Placental epithelial cell (primary cell): Measurements from ENCODE around the genes TMEM184C and IQCM.

DNA sequence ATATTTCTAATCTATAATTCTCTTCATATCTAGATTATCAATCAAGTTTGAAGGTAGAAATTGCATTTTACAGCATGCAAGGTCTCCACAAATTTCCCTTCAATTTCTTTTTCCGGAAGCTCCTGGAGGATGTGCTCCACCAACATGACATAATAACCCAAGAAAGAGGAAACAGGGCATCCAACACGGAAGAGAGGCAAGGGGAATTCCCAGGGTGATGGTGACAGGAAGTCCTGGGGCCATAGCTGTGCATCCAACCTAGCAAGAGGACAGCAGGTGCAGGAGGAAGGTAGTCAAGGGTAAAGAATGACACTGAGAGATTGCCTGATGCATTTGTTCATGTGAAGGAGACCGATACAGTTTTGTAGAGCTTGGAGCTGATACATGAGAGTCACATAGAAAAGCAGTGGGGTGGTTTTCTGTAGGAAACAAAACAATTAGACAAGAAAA, 115.7 kb upstream of the LSM6 start:
- CAGE, long polyA plus RNA, result no peak

- CAGE, long polyA plus RNA, result no peak
Measured at GRCh38 chr4:146407396-146408586, 113.9 kb downstream of the SLC10A7 start.

DNA sequence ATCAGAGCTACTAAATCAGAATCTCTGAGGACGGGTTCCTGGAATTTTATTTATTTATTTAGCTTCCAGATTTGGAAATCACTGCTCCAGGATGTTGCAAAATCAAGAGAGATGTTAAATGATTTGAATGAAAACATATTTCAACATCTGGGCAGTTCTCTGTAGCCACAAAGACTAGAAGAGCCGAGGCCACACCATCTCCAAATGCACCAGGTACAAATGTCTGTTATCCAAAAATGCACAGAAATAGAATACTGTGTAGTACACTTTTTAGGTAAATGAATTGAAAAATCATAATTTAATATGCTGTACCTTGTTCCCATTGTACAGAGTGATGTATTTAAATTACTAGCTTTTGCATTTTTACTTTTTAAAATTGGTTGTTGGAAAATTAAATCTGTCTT, 151.1 kb upstream of the TTC29 start:
- CAGE, long polyA plus RNA, result no peak

GRCh38 chr4:147117267-147117804, 171.7 kb upstream of the TTC29 start:
- CAGE, long polyA plus RNA, result no peak

- CAGE, long polyA plus RNA, result no peak
Measured at GRCh38 chr4:147617040-147618156, at the start of gene TMEM184C. TMEM184C (plus strand) TSS chr4:147617397.

GRCh38 chr4:148023851-148024189, 291.9 kb downstream of the ARHGAP10 start:
- CAGE, long polyA plus RNA, result no peak

DNA sequence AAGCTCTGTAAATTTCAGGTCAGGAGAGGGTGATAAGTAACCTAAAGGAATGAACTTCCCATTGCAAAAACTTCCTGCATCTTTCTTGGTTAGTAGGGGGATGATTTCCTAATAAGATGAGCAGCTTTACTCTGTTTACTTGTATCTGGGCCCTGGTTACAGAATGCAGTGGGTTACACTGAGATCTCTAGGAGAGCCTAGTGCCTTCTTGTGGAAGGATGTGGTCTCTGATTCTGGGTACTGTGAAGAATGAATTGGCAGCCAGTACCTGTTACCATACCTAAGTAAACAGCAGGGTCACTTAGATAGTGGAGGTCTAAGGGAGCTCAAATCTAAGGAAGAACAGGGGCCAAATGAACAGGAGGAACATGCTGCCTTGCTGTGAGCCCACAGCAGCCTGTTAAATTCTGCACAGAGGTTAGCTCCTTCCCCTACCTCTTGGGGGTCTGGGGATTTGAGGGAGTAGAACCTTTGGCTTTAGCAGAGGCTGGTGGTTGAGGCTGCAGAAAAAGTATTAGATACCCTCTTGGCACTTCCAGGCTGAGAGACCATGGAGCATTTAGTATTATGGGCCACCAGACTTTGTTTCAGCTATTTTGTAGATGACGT, 320.7 kb downstream of the ARHGAP10 start:
- CAGE, long polyA plus RNA, result no peak

DNA sequence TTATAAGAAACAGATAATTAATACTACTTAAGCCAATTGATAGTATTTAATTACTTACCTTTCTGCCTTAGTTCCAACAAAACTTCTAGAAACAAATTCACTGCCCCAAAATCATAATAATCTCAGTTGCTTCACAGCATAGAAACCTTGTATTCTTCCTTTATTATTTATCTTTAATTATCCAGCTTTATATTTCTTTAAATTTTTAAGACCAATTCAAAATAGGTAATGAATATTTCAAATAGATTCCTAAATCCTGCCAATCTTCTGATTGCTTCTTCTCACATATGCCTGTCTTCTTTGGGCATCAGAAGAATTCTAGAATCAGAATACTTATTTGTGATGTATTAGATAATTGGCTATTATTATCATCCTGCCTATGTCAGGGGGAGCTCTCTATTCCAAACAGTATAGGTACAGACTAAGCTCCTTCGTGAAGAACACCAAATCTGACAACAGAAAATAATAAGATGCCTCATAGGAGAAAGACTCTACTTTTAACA, at the start of gene IQCM:
Gene IQCM, minus strand, starts transcription at position 302 of the 503 bp plus-strand sequence.
- CAGE, long polyA plus RNA, result no peak

DNA sequence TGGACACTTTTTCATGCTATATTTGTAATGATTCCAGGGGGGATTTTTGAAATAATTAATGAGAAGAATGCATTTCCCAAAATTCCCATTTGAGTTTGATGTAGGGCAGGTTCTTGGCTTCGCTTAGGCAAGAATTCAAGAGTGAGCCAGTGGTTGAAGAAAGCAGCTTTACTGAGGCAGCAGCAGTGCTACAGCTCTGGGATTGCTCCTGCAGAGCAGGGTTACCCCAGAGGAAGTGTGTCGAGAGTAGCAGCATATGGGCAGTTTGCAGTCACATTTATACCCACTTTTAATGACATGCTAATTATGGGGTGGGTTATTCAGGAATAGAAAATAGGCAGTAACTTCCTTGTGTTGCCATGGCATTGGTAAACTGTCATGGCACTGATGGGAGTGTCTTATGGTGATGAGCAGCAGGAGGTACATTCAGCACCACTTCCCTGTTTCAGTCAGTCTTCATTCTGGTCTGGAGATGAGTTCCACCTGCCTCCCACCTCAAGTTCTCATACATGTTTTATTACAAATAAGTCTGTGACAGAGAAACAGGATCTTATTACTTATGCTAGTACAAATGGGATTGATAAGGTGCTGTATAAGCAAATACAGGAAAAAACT, 38.5 kb upstream of the DCLK2 start:
- CAGE, long polyA plus RNA, result no peak

DNA sequence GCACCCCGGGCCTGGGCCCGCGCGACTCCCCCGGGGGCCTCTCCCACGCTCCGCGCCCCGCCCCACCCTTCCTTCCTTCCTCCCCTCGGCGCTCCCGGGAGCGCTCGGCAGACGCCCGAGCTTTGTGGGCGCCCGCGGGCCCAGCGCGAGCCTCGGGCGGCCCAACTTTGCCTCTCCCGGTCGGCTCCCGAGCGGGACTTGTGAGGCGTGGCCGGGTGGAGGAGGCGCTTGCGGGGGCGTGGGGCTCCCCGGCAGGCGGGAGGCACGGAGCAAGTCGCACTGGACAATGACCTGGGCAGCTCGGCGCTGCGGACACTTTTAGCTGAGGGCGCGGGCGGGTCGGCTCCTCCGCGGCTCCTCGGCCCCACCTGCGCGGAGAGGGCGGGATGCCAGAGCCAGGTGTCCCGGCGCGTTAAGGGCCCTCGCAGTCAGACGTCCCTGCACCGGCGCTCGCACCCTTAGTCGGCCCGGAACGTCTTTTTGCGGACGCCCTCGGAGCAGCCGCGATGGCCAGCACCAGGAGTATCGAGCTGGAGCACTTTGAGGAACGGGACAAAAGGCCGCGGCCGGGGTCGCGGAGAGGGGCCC, 371 bp downstream of the DCLK2 start:
- CAGE, long polyA plus RNA, result no peak

GRCh38 chr4:150395976-150396501, 185.9 kb upstream of the MAB21L2 start:
- CAGE, long polyA plus RNA, result no peak

- CAGE, long polyA plus RNA, result no peak
Measured at GRCh38 chr4:150771859-150772506, 190.0 kb downstream of the MAB21L2 start.

DNA sequence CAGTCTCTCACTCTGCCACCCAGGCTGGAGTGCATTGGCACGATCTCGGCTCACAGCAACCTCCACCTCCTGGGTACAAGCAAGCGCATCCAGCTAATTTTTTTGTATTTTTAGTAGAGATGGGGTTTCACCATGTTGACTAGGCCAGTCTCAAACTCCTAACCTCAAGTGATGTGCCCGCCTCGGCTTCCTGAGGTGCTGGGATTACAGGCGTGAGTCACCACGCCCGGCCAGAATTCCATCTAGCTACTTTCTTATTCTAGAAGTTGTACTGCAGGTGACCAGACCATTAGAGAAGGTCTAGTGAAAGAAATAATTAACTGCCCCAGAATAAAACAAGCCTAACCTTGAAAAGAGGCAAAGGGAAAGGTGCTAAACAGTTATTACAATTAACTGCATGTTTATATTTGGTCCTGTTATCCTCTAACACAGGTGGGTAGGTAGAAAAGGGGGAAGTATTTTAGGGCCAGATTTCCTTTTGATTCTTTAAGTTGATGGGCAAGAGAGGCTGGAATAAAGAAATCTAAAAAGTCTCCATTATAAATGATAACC, 2.2 kb downstream of the LRBA start:
- CAGE, long polyA plus RNA, result no peak

DNA sequence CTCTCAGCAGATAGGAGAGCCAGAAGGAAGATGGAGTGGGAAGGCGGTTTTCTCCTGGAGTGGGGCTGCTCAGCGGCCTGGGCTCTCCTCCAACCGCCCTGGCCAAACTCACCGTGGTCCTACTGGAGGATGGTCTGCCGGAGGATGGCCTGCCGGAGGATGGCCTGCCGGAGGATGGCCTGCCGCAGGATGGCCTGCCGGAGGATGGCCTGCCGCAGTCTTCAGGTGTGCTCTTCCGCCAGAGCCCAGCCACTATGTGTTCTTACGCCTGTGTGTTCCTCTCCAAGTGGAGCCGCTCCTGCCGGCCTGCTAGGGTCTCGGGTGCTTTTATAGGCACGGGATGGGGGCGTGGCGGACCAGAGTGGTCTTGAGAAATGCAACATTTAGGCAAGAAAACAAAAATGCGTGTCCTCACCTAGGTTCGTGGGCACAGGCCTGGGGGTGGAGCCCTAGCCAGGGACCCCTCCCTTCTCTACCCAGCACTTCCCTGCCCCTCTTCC, 34.2 kb upstream of the LRBA start:
- CAGE, long polyA plus RNA, result no peak

DNA sequence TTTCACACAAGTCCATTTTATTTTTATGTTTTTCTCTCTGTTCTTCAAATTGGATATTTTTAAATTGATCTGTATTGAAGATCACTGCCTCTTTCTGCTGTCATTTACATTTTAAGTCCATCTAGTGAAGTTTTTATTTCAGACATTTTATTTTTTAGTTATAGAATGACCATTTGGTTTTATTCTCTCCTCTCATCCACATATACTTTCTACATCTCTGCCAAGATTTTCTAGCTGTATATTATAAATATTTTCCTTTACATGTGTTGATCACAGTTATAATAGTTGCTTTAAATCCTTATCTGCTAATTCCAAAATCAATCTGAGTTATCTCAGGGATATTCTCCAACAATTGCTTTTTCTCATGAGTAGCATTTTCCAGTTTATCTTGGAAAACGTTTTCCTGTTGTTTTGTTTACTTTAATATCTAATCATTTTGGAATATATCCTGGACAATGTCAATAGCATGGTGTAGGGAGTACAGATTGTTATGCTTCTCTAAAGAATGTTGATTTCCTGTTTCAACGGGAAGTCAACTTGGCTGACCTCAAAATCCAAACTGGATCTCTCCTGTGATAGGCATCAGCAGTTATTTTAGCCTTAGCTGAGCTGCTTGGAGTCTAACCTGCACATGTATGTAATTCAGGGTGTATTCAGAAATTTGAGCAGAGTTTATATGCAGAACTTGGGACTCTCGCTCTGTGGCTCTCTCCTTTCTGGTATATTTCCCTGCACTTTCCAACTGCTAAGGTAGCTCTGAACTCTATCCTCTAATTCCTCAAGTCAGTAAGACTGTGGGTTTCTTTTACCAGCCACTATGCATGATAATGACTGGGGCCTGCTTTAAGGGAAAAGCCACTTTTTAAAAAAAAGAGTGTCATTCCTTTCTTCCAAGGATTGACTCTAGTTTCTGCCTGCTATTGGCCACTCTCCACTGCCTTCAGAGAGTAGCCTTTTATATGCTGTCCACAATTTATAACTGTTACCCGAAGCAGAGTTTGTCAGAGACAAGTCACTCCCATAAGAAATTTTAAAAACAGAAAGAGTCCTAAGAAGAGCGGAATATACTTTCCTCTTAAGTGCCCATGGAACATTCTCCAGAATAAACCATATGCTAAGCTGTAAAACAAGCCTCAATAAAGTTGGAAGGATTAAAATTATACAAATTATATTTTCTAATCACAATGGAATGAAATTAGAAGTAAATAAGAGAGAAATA, 7.7 kb downstream of the PRSS48 start:
- CAGE, long polyA plus RNA, result no peak

DNA sequence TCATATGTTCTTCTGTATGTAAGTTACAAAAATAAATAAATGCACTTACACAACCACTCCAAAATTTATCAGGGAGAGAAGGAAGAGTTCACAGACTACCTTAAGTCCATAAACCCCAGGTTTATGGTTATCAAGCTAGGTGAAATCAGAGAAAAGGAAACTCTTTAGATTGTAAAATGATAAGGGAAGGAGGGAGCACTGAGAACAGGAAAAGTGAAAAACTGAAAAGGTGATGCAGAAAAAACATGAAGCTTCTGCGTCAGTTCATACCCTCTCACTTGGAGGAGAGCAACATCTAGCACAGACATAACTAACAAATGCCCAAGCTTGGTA, 2.3 kb downstream of the SH3D19 start:
- CAGE, long polyA plus RNA, result no peak

GRCh38 chr4:151781851-151782175, 21.0 kb upstream of the GATB start:
- CAGE, long polyA plus RNA, result no peak

- CAGE, long polyA plus RNA, result no peak
Measured at GRCh38 chr4:152072626-152073134, 311.9 kb upstream of the GATB start.

DNA sequence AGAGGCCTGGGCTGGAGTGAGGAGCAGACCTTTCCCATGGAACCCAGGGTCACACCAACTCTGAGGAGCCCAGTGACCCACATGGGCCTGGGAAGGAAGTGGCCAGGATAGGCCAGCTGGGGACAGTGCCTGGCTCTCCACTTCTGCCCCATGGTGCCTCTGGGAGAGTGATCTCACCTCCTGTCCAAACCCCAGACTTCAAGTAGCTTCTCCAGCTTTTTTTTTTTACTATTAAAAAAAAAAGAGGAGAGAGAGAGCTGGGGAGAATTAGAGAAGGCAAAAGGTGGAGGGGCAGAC, 311.9 kb downstream of the FBXW7 start:
- CAGE, long polyA plus RNA, result no peak

DNA sequence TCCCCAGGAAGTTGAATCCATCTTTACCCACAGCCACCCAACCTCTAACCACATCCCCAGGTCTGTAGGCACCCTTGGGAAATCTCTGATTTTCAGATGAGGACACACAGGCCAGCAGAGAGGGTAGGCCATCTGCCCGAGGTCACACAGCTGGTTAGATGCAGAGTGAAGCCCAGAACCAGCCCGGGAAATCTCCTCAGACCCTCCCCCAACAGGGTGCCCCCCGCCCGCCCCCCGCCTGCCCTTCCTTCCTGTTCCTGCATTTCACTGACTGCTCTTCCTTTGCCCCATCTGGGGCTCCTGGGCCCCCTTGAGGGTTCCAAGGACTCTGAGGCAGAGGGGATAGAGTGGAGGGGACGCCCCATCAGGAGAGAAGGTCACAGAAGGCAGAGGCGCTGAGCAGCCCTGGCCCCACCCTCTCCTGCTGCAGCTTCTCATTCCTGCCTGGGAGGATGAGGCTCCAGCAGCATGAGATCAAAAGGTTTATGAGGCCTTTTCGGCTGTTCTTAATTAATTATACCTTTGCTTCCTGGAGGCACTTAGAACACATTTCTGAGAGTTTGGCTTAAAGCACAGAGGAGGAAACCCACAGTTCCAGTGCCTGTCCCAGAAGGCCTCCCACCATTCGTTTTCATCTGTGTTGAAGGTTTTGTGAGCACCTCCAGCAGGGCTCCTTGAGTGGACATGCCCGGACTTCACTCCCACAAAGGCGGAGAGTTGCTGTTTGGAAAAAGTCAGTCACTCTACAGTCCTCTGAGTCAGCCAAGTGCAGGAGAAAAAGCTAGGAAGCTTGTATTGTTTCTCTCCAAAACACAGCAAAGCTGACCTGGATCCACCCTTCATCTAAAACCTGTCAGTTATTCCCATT, 277.2 kb downstream of the FBXW7 start:
- CAGE, long polyA plus RNA, result no peak